ENCODE measurements around a stretch of chr4.

DNA sequence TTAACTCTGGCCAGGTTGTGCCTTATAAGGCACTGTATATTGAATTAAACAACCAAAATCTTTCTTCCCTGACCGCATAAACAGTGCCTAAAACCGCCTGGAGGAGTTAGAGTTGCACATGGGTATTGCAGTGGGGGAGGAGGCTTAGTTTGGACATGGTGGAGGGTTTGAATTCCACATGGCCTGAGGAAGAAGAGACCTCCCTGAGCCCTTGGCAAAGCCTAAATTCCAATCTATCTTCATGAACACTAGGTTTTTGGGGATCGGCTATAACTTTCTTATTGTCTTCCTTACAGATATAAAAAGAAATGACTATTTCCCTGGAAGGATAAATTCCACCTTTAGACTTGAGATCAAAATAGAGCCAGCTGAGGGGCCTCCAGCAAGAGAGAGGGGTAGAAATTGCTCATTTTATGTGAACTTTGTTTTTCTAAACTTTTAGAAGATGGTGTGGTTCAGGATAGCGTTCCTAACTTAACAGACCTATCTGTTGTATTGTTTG, 289.6 kb downstream of the EVC2 start:
- RRBS, result no CpG with 5 or more reads among the region's 4 CpGs

GRCh38 chr4:5665360-5665777, 43.0 kb downstream of the EVC2 start:
- RRBS, result no CpG with 5 or more reads among the region's 7 CpGs

DNA sequence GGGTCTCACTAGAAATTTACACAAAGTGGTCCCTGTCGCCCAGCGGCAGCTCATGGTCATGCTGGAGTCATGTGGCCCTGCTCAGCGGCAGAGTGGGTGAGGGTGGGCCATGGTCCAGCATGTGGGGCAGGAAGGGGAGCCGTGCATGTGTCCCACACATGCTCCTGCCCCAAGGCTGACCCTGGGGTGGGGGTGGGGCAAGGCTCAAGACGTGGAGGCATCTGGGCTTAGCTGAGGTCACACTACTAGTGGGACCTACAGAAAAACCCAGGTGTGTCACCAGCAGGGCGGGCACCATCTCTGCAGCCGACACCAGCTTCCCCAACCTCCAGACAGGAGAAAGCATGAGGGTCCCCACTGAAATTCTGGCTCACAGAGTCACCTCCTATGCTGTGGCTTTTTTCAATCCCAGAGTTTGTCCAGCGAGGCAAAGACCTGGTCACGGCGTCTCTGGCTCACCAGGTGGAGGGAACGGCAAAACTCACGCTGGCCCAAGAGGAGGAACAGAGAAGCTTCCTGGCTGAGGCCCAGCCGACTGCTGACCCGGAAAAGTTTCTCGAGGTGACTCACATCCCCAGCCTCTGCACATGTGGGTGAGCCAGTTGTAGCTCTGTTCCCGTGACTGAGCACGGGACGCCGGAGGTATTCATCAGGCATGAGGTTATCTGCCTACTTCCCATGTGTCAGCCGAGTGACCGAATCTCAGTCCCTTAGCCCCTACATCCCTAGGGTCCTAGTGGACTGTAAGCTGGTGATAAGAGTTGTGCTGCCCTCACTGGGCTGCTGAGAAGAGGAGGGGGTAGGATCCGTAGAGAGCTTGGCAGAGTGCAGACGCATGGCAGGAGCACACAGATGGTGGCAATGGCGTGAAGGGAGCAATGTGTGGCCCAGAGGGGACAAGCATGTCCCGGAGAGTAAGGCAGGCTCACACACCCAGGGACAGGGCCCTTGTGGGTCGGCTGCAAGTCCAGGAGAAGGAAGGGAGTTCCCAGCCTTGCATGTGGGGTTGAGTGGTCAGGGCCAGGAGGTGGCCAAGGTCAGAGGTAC, 42.7 kb downstream of the EVC start:
- RRBS, result 84% methylated on average over 6 of the region's 26 CpGs

DNA sequence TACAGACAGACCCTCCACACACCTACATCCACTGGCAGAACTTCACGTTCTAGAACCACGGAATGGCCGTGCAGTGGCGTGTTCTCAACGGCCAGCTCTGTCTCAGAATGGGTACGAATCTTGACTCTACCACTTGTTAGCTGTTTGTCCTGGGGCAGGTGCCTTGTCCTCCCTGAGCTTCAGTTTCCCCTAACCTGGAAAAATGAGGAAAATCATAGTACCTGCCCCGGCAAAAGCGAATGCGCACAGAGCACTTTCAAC, 61.8 kb downstream of the JAKMIP1 start:
- RRBS, result no CpG with 5 or more reads among the region's 9 CpGs

GRCh38 chr4:6244894-6245517, 24.6 kb upstream of the WFS1 start:
- RRBS, result no CpG with 5 or more reads among the region's 17 CpGs

GRCh38 chr4:6276938-6277767, 7.5 kb downstream of the WFS1 start:
- RRBS, result 99% methylated on average over 3 of the region's 24 CpGs

DNA sequence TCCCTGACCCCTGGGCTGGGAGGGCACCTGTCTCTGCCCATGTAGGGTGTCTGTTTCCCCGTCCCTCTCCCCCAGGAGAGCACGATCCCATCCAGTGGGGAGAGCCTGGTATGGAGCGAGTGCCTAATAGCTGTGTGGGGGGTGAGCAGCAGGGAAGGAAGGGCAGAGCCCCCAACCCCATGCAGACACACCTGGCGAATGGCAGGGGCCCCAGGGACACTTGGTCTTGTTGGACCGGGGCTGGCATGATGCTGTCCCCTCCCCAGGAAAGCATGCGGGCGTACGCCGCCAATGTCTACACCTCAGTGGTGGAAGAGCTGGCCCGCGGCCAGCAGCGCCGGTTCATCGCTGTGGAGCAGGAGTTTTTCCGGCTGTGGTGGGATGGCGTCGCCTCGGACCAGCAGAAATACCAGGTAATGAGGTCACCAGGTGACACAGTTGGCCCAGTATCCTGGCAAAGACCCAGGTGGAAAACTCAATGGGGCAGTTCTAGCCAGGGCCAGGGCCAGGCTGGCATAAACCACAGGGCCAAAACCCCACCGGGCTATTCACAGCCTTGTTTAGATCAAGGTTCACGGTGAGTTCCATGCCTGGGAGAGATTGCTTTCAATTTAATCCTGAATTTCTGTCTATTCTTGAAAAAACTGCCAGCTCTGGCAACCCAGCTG, 1.5 kb downstream of the MAN2B2 start:
- RRBS, result 100% methylated on average over 5 of the region's 20 CpGs

DNA sequence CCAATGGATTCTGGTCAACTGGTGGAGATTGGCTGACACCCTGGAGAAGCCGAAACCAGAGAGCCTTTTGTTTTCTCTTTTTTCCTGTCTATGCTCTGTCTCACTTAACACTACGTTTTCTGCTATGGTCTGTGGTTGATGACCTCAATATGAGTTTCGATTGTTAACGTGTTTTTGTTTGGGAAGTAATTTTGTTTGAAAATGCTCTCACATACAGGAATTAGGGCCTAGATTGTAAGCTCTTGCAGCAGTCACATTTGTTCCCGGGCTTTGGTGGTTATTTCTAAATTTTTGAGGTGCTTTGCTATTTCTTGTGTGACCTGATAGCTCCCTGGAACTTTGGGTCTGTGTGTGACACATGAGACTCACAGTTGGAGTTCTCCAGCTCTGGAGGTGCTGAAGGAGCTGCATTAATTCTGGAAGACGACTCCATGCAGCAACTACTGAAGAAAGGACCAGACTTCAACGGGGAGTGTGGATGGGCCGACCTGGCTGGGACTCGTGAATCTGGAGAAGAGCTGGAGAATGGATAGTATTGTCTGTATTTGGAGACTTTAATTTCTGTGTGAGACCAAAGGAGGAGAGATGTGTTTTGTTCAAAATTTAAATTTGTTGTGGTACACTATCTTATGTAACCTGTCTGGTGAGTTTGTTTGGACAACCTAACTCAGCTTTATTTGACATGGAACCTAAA, 1.4 kb downstream of the MRFAP1 start:
- RRBS, result no CpG with 5 or more reads among the region's 9 CpGs

- RRBS, result under 1% methylated on average over 14 of the region's 65 CpGs
Measured at GRCh38 chr4:6674222-6674783, 428 bp downstream of the ENSG00000170846 start.

- RRBS, result 86% methylated on average over 1 of the region's 21 CpGs
Measured at GRCh38 chr4:6753004-6753498, 29.5 kb upstream of the KIAA0232 start.

GRCh38 chr4:6761469-6762210, 20.9 kb upstream of the KIAA0232 start:
- RRBS, result 55% methylated on average over 4 of the region's 31 CpGs

DNA sequence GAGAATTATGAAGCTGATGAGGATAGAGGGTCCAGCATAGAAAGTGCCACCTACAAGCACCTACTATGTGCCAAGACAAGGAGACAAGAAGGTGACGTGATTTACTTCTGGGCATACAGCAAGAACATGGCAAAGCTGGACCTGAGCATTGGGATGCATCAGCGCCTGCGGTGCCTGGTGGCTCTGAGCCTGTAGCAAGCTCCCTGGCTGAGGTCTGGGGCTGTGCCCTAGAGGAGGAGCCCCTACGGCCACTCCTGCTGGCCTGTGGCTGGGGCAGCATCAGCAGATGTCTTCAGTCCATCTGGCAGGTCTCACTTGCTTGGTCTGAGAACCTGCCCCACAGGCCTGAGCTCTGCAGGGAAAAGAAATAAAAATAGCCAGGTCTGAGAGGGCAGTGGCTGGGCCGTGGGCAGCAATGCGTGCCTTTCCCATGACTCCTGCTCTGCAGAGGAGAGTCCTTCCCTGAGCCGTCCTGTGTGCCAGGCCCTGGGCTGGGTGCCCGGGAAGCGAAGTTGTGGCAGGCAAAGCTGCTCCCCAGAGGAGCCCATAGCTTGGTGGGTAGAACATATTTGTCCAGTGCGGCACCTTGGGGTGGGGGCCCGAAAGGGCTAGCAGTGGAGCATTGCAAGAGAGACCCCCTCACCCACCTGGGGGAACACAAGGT, 11.4 kb upstream of the KIAA0232 start:
- RRBS, result no CpG with 5 or more reads among the region's 11 CpGs

DNA sequence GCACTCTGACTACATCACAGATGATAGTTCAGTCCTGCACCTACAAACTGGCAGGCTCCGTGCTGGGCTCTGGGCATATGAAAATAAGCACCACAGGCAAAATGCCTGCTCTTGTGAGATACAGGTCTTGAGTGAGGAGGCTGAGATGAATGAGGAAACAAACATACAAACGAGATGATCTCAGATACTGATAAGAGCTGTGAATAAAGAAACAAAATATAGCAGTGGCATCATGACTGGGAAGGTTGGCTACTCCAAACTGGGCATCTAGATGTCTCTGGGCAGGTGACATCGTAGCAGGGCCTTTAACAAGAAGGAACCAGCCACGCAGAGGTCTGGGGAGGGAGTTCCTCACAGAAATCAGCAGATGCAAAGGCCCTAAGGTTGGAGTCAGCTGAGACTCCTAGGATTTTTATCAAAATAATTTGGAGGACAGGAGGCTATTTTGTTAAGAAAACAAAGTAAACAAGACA, 2.3 kb upstream of the KIAA0232 start:
- RRBS, result no CpG with 5 or more reads among the region's 4 CpGs

- RRBS, result no CpG with 5 or more reads among the region's 15 CpGs
Measured at GRCh38 chr4:6908124-6908830, 1.3 kb upstream of the TBC1D14 start.

DNA sequence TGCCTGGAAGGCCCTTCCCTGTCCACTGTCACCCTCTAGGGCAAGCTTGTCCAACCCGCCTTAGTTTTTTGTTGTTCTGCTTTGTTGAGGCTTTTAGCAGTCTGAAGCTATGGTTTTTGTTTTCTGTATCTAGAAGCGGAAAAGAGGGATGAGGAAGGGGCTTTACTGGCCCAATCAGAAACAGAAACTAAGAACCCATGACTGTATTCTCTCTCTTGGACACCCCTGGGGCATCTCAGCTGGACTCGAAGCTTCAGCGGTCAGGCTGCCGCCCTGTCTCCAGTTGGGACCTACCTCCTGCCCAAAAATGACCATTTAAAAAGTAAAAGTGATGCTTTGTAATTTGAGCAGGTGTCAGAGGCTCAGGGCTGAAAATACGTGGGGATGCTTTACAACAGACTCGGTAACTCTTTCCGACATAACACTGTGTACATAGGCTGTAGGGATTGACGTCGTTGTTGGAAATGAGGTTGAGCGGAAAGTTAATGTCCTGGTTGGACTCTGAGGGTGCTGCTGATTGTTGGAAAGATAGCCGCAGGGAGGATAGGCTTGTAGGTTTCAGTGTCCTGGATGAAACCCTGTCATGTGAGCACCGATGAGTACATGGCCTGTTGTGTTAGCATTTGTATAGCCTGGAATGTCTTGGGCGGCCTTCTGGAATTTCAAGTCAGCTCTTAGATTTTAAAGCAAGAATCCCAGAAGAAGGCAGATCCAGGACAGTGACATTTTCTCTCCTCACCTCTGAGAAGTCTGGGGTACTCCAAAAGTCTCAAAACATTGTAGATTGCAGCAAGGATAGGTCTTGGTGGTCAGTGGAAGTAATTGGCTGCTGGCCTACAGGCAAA, 63.1 kb downstream of the TBC1D14 start:
- RRBS, result no CpG with 5 or more reads among the region's 14 CpGs

DNA sequence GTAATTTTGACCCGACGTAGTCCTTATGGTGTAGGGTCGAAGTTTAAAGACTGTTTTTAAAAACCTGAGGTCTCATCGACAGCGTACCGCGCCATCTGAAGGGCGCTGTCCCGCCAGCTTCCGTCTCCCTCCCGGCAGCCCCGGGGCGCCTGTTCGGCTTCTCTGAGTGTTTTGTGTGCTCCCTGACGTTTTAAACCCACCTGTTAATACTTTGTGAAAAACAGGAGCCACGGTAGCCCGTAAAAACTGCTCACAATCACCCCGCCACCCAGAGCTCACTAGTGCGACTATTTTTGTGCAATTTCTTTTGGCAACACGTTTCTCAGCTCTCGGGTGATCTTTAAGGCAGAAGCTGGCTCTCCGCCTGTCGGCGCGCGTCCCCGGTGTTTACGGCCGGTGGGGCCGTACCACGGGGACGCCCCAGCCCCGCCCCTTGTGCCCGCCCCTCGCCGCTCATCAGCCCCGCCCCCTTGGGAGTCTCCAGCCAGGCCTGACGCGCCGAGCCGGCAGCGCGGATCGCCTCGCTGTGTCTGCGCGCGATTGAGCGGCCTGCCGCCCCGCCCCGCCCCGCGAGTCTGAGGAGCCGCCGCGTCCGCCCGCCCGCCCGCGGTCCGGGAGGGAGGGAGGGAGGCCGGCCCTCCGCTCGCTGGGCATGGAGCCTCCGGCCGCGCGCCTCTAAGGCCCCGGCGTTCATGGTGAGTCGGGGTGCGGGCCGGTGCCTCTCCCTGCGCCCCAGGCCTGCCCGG, 56.0 kb downstream of the CCDC96 start:
- RRBS, result 4% methylated on average over 22 of the region's 77 CpGs

DNA sequence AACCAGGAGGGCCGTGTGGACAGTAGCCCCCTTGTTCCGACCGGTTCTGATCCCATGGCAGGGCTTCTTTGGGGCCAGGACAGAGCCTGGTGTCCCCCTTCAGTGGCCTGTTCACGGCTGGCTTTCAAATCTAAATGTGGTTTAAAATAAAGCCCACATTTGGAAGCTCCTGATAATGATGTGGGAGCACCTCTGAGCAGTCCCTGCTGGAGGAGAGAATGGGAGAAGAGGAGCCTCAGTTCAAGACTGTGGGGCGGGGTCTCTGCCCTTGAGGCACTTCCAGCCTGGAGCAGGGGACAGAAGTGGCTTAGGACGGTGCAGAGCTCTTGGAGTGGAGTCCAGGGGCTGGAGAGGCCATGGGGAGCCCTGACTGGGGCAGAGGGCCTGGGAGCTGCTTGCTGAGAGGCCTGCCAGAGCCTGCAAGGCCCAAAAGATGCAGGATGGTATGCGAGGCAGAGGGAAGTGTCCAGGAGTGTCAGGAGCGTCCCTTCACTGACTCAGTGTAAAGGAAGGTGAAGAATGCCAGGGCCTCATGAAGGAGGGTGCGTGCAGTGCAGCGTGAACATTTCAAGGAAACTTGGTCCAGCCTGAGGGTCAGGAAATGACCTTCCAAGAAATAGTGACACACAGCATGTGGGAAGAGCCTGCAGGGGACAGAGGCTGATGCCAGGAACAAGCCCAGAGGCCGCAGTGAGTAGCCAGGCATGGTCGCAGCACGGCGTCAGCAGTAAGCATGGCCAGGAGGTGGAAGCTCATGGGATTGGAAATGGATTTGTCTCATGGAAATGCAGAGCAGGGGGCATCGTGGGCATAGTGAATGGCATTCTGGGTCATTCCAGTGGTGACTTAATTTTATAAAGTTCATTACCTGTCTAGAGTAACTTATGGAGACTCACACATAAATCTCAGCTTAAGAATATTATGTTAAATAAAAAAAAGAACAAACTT, 20.6 kb downstream of the CCDC96 start:
- RRBS, result no CpG with 5 or more reads among the region's 15 CpGs

- RRBS, result 98% methylated on average over 4 of the region's 27 CpGs
Measured at GRCh38 chr4:7054657-7055257, 11.6 kb downstream of the TADA2B start.

GRCh38 chr4:7434440-7434753, 333 bp downstream of the PSAPL1 start:
- RRBS, result 95% methylated on average over 4 of the region's 17 CpGs

GRCh38 chr4:7498869-7499068, 64.0 kb upstream of the PSAPL1 start:
- RRBS, result no CpG with 5 or more reads among the region's 7 CpGs